Camera-type eye (tissue), 1 donor: ENCODE measurements around a stretch of chr7.

DNA sequence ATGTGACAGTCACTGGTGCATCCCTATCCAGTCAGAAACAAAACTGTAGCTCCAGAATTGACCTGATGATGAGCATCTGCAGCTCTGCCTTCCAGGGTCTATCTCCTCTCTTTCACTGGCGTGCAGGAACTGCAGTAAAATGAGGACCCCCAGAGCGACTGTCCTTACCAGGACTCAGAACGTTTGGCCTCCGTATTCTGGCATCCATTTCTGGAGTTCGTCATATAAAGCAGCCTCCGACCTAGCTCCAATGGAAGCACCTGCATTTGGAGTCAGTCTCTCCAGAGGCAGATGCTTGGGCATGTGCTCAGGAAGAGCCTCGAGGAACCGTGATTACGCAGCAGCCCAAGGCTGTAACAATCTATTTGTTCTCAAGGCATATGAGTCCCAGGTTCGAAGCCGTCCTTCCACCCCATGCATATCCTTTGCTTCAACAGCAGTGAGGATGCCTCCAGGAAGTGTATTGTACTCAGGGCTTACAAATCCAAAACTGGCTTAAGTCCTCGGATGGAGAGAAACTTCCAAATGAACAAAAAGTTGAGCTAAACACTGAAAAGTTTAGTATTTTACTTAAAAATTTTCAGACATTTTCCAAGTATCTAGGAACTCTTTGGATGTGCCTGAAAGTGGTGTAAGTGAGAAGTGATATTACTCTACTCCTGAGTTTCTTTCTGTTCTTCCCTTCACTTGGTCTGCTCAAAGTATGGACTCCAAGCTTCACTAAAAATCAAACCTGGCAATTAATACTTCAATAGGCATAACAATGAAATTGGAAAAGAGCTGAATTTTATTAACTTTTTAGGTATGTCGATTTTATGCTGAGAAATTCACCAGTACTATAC lies 41.3 kb downstream of the RNF32 start:
- RAMPAGE, long total RNA, result no peak

DNA sequence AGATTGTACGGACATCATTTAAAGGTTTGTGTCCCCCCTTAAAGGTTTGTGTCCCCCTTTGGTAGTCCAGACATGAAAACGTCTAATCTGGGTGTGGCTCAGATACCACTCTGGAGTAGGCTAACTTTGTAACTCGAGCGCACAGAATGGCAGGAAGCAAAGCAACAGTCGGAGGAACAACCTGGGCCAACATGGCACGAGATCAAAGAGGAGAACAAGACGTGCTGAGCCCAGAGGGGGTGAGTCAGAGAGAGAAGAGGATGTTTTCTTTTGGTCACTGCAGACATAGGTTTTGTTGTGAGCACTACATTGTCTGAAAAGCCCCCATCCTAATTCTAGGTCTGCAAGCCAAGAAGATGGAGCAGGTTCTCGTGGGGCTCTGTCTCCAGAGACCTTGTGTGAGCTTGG lies 10.5 kb upstream of the LMBR1 start:
- RAMPAGE, long total RNA, result no peak

DNA sequence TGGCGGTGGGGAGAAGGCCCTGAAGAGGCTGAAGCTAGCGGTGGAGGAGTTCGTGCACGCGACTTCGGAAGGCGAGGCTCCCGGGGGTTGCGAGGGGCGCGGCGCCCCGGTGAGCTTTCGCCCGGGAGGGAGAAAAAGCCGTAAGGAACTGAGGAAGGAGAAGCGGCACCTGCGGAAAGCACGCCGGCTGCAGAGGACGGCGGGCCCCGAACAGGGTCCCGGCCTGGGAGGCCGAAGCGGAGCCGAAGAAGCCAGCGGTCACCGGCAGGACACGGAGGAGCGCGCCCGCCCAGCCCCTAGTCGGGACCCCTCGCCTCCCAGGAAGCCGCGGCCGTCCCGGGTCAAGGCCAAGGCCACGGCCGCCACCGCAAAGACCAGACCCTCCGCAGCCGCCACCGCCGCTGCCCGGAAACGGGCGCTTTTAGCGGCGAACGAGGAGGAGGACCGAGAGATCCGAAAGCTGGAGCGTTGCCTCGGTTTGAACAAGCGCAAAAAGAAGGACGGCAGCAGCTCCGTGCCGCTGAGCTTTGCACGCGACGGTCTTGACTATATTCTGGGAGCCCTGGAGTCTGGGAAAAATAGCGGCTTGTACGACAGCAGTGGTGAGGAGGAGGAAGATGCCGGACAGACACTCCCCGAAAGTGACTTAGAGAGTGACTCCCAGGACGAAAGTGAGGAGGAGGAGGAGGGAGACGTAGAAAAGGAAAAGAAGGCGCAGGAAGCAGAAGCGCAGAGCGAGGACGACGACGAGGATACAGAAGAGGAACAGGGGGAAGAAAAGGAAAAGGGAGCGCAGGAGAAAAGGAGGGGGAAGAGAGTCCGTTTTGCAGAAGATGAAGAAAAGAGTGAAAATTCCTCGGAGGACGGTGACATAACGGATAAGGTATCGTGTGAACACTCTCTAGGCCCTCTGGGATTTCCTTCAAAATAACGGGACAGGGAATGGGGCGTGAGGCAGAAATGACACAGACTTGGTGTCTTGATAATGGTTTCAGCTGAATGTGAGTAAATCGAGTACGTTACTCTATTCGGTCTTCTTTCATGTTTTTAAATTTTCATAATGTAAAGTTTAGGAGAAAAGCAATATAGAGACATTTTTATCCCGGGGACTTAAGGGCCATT lies 691 bp downstream of the NOM1 start:
- RAMPAGE, long total RNA, result no peak

- RAMPAGE, long total RNA, result no peak
Observed at GRCh38 chr7:157139044-157140081, 637 bp downstream of the UBE3C start.

GRCh38 chr7:157240317-157241008 lies 96.3 kb upstream of the DNAJB6 start:
- RAMPAGE, long total RNA, result no peak

- RAMPAGE, long total RNA, result no peak
Observed at GRCh38 chr7:157271568-157272611, 64.9 kb upstream of the DNAJB6 start.

- RAMPAGE, long total RNA, result no peak
Observed at GRCh38 chr7:157286234-157286463, 50.7 kb upstream of the DNAJB6 start.

- RAMPAGE, long total RNA, result no peak
Observed at GRCh38 chr7:157292565-157293847, 43.8 kb upstream of the DNAJB6 start.

DNA sequence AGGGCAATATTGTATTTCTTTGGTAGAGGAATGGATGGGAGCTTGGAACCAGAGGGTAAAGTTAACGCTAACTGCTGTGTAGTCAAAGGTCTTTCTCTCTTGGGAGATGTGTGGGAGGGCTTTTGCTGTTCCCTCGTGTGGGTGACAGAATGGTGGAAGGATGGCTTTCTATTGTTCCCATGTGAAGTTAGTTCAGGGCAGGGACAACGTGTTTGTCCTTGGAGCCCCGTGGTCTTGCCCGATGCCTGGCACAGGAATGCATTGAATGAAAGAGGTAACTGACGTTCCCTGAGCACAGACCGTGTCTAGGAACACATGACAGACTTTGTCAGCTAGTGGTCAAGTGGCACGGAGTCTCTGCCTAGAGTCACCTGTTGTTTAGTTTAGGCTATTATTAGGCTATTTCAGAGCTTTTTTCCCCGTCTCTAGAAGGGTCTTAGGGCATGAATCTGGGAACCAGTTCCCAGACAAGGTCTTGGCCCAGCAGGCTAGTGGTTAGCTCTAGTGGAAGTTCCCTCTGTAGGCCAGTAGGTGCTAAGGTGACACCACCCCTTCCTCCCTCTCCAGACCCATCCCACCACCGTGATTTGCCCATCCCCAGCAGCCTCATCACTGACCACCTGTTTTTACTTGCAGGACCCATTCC lies 21.2 kb downstream of the DNAJB6 start:
- RAMPAGE, long total RNA, result no peak

GRCh38 chr7:157502616-157503370 lies 166.0 kb downstream of the DNAJB6 start:
- RAMPAGE, long total RNA, result no peak

DNA sequence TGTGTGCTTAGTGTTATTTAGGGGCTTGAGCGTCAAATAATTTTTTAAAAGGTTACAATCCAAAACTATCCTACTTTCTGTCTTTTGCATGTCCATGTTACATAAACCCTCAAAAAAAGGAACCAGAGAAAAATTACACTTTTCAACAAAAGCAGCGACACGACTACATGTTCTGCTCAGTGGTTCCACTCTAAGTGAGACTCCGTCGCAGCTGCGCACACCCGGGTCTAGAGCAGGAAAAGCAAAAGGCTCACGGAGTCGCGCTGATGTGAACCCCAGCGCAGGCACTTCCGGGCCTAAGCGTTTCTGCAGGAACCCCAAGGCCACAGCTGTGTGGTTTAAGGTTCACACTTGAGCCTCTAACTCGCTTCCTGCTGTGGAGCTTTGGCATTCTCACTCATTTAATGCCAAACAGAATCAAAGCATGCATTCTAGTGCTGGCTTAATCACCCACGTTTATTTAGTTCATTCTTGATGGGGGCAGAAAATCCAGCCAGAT lies 240.2 kb downstream of the DNAJB6 start:
- RAMPAGE, long total RNA, result no peak

DNA sequence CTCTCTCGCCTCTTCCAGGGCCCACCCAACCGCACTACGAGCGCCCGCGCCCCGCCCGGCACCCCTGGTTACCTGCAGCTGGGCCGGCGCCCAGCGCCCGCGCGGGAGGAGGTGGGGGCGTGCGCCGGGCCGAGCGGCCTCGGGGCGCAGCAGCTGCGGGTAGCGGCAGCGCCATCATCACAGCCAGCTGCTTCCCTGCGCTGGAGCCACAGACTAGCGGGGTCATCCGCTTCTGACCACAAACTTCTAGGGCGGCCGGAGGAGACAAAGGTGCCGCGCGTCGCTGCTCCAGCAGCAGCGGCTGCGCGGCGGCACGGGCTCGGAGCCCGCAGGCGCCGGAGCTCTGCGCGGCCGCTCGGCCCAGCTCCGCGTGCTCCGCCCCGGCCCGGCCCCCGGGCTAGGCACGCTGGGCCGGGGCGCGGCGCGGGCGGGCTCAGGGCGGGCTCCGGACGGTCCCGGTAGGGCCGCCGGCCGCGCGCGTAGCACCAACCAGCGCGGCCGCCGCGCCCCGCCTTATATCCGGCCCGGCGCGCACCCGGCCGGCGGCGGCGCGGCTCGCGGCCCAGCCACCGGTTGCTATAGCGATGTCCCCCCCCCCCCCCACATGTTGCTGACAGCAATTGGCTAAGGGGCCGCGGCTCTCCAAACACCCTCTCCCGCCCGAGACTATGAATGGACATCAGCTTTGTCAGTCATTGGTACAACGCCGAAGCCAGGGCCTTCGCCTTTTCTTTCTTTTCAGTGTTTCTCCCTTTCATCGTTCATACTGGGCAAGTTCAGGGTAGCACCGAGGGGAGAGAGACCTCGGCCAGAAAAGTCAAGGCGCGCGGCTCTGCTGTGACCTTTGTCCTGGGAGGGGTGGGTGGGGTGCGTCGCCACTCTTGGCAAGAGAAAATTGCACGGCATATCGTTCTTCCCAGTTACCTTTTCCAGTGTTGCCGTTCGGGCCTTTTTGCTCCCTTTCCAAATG lies 354.0 kb downstream of the DNAJB6 start:
- RAMPAGE, long total RNA, result no peak

DNA sequence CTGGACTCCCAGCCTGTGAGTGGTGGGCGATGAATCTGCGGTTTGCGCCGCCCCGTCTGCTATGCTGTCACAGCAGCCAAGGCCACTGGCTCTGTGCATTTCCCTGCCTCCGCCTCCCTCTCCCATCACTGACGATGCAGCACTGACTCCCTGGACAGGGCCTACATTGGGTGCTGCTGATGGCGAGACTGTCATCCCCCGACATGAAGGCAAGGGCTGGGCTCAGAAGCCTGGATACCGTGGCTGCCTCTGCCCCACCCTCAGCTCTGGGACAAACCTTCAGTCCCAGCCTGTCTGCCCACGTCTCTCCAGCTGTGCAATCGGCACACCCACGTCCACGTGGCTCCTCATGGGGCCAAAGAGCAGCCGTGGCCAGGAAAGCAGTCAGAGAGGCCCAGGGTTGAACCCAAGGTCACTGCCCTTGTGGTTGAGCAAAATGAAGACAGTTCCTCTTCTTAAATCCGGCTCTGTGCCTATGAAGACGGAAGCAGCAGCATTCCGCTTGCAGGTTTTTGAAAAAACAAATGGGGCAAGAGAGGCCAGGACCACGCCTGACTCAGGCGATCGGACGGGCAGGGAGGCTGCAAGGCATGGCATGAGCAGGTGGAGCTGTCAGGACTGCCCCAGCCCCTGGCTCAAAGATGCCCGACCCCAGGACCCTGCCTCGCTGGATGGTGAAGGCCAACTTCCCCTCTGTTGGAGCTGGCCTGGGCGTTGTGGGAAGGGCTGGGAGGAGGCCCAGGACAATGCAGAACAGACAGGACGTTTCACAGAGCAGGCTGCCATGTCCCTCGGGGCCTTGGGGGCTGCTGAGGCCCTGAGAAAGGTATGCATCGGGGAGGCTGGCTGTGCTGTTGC lies 517.5 kb downstream of the DNAJB6 start:
- RAMPAGE, long total RNA, result no peak

GRCh38 chr7:158067997-158068402 lies 519.6 kb downstream of the PTPRN2 start:
- RAMPAGE, long total RNA, result no peak

DNA sequence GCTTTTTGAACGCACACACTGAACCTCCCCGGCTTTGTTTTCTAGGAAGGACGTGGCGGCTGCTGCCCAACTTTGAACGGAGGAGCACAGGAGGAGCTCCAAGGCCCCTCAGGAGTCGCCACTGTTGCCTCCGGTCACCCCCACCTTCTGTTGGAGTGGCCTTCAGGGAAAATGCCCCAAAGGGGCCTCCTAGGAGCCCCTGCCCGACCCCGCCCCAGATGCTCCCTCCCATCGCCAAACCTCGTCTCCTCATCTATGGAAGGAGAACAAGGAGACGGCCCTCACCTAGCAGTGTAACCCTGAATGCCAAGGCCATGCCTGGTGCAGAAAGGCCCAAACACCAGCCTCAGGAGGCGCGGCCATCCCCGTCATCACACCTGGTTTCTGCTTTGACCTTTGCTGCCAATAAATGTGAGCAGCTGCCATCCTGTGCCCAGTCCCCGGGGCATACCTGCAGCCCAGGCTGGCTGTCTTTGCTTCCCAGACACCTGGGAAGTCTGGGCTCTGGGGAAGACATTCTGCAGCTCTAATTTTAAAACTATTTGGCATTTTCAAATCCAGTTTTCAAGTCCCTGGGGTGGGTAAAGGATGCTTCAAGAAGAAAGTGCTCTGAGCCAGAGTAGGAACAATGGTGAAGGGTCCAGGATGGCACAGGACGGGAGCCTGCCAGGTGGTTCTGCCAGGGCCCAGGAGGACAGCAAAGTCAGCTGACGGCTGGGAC lies 318.5 kb downstream of the PTPRN2 start:
- RAMPAGE, long total RNA, result no peak

GRCh38 chr7:158549347-158549836 lies 38.2 kb downstream of the PTPRN2 start:
- RAMPAGE, long total RNA, result no peak

GRCh38 chr7:158585463-158586255 lies 2.0 kb downstream of the PTPRN2 start:
- RAMPAGE, long total RNA, result no peak

GRCh38 chr7:158631842-158632221 lies 44.2 kb upstream of the PTPRN2 start:
- RAMPAGE, long total RNA, result no peak

DNA sequence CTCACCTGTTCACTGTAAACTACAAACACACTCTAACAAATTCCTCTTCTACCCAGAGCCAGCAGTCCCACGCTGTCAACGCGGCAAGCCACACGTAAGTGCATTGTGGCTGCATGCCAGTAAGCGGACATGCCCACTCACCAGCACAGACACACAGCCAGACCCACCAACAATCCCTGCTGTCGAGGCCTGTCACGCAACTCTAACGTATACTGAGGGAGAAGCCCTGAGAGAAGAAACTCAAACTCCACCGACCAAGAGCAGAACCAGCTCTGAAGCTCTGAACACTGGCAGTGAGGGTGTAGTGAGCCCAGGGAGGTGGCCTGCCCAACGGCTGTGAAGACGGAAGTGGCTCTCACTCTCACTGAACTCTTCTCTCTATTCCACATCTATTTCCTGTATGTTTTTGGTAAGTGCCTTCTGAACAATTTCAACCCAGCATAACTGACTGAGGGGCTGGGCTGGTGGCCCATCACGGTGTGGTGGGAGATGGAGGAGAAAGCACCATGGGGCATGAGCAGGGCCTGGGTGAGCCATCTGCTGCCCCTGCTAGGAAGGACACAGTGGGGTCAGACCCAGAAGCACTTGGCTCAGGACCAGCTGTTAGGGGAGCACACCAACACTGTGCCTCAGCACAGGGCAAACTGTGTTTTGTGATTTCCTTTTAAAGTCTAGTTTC lies 41.5 kb downstream of the NCAPG2 start:
- RAMPAGE, long total RNA, result no peak

- RAMPAGE, long total RNA, result no peak
Observed at GRCh38 chr7:158696279-158696573, 8.4 kb downstream of the NCAPG2 start.